OVCAR3 (cell line): ENCODE measurements around a stretch of chrX.

DNA sequence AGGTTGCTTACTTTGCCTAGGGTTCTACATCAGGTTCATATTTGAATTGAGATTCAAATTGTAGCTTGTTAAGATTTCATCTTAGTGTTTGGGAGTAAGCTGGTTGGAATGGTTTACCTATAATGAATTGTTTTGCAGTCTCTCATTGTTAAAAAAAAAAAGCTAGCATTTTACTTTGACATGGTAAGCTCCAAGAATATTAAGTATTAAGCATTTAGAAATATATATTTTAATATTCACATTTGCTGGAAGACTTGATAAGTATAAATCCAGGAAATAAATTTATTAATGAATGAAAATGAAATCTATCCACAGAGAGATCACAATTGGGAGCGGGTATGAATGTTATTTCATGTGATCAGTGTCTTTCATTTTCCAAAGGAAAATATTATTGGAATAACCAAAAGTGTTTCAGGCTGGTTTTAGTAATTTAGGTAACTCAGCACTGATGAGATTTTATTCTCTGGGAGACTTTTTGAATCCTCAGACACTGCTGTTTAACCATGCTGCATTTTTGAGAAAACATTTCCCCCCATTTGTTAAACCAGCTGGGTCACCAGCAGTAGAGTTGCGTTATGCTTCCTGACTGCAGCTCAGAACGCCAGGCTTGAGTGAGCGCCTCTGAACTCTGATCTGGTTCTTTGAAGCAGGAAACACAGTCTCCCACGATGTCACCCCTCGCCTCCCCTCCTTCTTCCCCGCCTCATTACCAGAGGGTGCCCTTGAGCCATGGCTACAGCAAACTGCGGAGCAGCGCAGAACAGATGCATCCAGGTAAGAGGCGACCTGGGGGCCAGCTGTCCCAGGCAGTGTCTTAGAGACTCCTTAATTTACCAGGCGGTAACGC is 78.2 kb downstream of the REPS2 start:
- RRBS = no CpG with 5 or more reads among the region's 12 CpGs

DNA sequence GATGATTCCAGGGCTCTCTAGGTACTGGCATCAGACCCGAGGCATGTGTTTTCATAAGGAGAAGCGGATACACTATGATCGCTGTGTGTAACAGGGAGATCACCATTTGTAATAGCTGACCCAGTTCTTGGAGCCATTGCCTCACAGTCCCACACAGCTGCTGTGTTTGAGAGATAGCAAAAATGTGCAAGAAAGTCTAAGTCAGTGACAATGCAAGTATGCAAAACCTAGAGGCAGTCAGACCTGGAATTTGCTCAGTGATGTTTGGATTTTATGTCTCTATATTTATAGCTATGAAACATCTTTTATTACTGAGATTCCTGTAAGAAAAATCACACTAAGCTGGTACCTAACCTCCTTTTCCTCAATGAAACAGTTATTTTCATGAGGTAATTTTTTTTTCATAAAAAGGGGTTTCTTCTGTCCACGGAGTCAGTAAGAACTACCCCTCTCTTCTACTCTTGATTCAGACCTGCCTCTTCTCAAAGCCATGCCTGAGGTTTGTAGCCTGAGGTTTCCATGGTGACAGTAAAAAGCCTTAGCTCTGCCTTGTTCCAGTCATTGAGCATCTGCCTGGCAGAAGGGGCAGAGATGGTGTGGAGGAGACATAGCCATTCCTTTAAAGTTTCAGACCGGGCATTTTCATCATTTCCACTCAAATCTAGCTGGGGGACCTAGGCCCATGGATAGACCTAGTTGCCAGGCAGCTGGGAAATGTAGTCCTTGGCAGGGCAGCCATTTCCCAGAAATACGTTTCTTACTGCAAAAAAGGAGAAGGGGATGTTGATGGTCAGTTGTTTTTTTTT is 135.4 kb downstream of the REPS2 start:
- RRBS = no CpG with 5 or more reads among the region's 6 CpGs

DNA sequence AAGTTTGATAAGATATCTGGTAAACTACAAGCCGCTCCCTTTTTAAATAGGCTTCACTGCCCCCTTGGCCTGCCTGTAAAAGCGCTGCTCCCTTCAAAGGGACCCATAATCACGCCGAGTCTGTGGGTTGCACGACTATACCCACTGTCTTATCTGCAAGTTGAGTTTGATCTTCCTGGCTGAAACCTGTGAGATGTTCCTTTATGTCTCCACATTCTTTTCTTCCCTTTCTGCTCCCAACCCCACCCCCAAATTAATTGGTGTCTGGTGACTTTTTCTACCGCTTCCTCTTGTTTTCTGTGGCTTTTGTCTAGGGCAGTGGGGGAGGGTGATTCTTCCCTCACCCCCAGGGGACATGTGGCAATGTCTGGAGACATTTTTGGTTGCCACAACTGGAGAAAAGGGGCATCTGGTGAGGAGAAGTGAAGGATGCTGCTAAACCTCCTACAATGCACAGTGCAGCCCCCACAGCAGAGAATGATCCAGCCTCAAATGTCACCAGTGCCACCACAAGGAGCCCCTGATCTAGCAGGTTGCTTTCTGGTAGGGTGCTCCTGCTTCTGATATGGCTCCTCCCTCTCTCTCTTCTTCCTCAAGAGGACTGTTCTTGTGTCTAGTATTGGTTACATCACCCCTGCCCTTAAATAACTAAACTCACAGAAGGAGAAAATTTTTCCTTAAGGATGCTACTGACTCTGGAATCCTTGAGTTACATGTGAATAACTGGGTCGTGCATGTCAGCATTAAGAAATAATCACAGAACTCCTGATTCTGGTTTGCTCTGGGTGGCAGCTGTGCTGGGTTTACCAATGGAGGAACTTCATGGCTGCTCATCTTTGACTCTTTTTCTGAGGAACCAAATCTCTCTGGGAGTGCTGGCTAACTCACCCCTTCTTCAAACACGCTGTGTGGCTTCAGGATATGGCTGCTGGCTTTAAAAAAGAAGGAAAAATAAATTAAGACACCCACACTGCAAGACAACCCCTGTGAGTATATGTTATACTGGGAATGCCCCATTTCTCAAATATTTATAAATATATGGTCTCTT is 153.1 kb downstream of the NHS start:
- RRBS = no CpG with 5 or more reads among the region's 8 CpGs

DNA sequence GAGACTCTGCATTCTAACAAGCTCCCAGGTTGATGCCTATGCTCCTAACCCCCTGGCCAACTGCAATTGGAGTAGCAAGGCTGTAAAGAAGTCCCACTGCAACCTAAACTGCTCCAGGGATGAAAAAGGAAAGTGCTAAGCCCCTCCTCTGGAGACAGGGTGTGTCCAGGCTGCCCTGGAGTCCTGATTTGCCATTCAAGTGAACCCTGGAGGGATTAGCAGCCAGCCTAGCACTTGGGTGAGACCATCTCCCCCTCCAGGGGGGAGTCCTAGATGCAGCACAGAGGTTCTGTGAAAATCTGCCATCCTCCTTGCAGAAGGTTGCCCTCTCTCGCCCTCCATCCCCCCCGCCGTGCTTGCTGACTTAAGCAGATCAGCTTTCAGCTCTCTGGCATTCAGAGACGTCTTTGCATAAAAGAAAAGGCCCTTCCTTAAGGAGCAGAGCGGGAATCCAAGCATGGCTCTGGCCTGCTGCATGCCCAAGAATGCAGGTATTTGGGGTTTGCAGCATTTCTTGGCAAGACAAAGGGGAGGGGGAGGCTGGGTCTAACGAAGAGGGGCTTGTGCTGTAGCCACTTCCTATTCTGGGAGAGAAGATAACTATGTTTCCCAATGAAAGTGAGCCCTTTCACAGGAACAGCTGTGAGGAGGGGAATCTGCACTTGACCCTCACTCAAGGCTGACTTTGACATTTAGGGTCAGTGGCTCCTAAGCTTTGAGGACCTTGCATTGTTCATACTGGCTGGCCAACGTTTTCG is 102.0 kb upstream of the SCML1 start:
- RRBS = no CpG with 5 or more reads among the region's 8 CpGs

- RRBS = no CpG with 5 or more reads among the region's 41 CpGs
Observed at GRCh38 chrX:17736747-17737389, 425 bp upstream of the SCML1 start.

- RRBS = 28% methylated on average over 8 of the region's 48 CpGs
Observed at GRCh38 chrX:17737972-17738895, 941 bp downstream of the SCML1 start.

- RRBS = no CpG with 5 or more reads among the region's 3 CpGs
Observed at GRCh38 chrX:17754234-17754715, 17.0 kb downstream of the SCML1 start.

GRCh38 chrX:17786941-17787517 is 49.7 kb downstream of the SCML1 start:
- RRBS = no CpG with 5 or more reads among the region's 29 CpGs

GRCh38 chrX:18574700-18575161 is 97.2 kb downstream of the RS1 start:
- RRBS = no CpG with 5 or more reads among the region's 3 CpGs

DNA sequence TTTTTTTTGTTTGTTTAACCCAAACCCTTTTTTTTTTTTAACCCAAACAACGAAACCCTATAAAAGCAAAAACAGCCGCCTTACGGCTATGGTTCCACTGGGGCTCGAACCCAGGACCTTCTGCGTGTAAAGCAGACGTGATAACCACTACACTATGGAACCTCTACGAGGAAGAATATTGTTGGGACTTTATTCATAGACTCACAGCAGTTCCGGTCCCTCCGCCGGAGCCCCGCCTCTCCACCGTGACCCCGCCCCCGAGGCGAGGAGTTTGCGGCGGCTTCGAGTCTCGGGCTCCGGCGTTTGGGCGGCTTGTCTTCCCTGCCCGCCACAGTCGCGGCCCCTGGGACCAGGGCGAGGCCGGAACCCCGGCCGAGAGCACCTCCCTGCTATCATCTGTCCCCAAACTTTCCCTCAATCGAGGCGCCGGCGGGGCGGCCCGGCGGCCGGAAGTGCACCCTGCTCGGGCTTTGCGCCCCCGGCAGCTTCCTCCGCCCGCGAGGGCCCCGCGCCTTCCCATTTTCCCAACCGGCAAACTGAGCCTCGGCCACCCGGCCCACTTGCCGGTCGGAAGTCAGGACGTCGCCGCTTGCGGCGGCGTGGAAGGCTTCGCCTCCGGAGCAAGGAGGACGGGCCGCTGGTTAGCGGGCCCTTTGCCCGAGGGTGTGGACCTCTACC is 3.1 kb upstream of the RS1 start:
- RRBS = 12% methylated on average over 40 of the region's 62 CpGs

- RRBS = no CpG with 5 or more reads among the region's 12 CpGs
Observed at GRCh38 chrX:18675498-18675807, 3.5 kb upstream of the RS1 start.

DNA sequence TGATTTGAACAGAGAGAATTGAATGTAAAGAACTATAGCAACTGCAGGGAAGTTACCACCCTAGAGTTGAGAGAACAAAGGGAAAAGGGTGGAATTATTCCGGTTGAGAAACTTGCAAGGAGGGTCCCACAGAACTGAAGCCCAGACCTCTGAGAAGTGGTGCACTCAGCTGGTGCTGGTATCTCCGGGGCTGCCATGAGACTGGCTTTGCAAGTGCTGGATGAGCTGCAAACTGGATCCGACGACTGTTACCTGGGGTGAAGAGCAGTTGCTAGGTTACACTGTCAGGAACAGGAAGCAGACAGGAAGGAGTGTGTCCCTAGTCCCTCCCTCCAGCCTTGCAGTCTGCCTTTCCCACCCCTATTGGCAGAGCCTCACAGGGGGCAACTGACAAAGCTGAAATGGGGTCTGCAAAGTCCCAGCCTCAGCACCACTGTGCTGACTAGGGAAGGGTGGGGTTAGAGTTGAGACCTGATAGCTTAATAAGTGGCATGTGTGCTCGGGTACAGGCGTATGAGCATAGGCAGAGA is 17.8 kb downstream of the PPEF1 start:
- RRBS = 48% methylated on average over 2 of the region's 6 CpGs

GRCh38 chrX:18886042-18887207 is 97.5 kb downstream of the PHKA2 start:
- RRBS = 6% methylated on average over 6 of the region's 36 CpGs

DNA sequence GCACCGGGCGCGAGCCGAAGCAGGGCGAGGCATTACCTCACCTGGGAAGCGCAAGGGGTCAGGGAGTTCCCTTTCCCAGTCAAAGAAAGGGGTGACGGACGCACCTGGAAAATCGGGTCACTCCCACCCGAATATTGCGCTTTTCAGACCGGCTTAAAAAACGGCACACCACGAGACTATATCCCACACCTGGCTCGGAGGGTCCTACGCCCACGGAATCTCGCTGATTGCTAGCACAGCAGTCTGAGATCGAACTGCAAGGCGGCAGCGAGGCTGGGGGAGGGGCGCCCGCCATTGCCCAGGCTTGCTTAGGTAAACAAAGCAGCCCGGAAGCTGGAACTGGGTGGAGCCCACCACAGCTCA is 20.5 kb upstream of the ADGRG2 start:
- RRBS = no CpG with 5 or more reads among the region's 24 CpGs

- RRBS = no CpG with 5 or more reads among the region's 2 CpGs
Observed at GRCh38 chrX:19188397-19188696, 66.1 kb upstream of the ADGRG2 start.

DNA sequence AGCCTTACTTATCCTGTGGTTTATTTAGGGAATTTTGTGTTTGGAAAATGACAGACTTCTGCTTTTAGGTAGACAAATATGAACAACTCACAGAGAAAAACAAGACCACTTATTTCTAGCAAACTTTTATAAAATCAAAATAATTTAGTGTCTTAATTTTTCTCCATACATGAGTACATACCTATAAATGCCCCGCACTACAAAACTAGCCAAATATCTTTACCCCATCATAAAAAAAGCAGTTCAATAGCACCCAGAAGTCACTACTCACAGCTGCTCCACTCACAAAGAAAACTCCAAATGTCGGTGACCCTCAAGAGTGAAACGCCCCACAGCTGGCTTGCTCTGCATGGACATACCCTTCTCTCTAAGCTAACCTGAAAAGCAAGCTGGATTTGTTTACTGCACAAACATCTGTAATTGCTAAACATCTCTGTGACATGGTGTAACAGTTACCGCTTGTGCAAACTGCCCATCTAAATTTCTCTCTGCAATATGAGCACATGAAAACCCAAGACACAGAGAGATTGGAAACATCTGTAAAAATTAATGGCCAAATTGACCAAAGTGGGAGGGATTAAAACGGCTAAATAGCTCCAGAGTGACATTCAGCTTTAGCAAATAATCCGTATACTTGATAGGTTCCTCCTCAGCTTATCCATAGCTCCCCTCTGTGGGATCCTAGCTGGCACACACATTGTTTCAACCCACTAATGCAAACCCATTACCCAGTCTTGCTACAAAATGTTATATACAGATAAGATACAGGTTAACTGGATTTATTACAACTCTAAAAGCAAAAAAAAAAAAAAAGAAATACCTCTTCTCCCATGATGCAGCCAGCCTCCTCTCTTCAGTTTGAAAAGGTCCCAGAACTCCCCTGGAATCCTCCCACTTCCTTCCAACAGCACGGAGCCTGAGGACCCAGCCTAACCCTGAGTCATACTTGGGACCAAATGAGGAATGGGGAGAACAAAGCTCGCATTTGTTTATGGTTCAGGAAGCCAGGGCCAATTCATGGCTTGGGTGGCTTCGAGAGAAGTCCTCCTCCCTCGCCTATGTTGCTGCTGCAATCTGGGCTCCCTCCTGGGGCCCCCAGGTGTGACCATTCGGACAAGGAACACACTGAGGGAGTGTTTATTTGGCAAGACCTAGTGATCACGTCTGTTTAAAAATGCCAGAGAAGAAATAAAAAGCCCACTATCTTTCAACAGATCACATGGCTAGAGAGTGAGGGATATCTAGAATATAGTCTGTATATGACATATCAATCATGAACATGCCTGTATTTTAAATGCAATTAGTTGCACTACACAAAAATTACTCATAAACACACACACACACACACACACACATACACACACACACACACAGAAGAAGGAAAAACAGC is 155.2 kb upstream of the MAP3K15 start:
- RRBS = no CpG with 5 or more reads among the region's 12 CpGs

GRCh38 chrX:19682849-19683413 is 167.6 kb upstream of the MAP3K15 start:
- RRBS = no CpG with 5 or more reads among the region's 10 CpGs

DNA sequence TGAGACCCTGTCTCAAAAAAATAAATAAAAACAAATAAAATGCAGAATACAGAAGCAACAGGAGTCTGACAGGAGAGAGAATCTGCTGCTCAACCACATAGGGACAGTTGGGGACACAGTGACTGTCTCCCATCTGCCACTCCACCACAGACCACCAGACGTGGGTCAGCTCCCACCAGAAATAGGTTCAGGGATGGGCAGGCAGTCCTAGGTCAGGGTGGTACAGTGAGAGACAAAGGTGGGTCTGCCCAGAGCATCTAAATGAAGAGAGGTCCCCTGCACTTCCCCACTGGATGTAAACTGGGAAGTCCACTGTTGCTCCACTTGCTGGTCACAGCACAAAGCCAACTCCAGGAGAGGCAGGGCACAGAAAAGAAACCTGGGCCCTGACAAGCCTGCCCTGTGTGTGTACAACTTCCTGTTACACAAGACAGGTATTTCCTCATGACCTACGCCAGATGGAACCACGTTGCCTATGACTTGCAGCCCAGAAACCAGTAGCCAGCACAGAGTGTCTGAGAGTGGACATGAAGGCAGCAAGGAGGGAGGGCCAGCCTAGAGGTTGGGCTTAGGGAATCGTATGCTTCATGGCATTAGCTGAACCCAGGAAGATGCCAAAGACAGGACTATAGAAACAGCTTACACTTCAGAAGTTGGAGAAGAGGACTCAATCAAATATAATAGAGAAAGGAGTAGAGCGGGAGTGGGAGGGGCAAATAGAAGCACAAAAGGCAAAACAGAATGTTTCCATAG is 161.8 kb downstream of the SH3KBP1 start:
- RRBS = no CpG with 5 or more reads among the region's 5 CpGs

DNA sequence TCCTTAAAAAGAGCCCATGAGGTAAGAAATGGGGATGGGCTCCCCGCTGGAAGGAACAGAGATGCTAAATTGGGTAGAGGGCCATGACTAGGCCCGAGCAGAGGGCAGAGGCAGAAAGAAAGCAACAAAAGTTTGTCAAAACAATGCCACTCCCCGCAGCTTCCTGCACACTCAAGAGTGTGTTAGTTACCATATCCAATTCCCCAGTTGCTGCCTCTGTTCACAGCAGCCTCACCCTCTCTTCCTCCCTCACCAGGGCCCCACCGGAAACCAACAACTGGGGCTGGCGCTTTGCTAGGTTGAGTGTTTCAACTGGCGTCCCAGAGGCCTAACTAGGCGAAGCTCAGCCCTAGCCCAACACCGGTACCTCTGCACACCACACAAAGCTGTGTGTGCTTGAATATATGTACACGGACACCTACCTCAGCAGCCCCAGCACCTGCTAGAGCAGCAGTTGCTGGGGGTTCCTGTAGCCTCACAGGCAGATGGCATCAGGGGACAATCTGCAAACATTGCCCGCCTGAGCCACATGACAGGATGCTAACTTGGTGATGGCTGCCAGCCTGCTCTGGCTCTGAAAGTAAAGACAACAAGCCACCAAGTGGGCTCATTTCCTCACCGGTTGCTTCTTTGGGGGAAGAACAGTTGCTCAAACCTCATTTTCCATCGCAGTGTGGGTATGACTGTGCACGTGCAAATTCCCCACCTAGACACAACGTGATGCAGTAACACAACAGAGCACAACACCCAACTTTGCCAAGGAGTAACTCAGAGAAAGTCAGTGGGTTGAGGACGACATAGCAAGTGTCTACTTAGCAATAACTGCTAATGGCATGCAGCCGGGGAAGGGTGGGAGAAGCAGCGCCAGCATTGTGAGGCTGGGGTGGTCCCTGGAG is 139.7 kb downstream of the SH3KBP1 start:
- RRBS = 63% methylated on average over 4 of the region's 17 CpGs